Parietal lobe (tissue), 2 donors: ENCODE measurements around the gene TRIML2.

DNA sequence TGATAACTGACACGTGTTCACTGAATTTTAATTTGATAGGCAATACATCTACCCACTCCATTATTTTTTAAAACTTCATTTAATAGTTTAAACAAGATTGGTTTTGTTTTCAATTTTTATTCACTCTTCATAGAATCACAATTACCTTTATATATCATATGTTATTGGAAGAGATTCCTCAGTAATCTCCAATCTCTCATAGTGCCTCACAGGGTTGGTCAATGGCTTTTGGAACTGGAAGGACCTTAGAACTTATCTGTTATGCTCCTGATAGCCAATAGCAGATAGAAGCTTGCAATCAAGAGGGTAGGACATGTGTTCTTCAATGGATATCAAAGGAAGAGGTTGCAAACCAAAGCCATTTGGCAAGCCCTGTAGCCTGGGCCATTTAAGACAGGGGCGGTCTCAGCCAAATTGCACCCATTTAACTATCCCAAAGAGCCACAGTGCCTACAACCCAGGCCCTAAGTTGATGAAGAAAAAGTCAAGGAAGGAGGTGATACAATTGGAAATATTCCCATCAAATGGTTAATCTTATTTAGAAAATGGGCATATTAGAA, 14.8 kb upstream of the KLKB1 start:
- RAMPAGE, long total RNA, result no peak

DNA sequence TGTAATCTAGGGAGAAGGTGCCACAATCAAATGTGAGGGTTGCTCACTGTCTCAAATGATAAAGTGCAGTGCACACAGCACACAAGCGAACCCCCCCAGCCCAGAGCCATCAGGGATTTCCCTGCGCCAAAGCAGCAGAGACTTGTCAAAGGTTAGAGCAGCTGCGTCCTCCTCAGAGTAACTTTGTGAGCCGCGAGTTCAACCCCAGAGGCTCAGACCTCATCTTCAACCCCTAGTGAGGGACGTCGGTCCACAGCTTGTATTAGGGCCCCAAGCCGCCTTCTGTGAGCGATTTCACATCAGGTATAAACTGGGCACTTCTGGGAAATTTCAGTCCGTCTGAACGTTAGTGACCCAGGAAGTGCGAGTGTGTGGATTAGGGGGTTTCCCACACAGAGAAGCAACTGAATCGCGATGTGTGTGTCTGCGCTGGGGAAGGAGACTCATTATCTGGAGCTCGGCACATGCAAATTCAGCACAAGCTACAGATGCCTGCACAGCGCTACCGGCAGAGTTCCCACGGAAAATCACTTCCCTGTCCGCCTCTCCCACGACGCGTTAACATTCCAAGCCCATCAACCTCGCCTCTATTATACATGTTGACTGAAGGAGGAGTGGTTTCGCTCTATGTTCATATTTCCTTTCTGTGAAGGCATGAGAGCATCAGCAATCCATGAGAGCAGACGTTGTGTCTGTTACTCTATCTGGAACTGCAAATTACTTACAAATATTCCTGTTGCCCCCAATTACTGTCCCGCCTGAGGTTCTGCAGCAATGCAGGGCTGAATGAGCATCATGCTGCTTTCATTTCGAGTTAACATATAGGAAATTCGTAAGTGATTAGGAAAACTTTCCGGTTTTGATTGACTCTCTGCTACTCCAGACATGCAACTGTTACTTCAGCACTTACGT, 14.8 kb upstream of the MTNR1A start:
- RAMPAGE, long total RNA, result no peak

GRCh38 chr4:186619965-186621215, 65.0 kb upstream of the MTNR1A start:
- RAMPAGE, long total RNA, result no peak

DNA sequence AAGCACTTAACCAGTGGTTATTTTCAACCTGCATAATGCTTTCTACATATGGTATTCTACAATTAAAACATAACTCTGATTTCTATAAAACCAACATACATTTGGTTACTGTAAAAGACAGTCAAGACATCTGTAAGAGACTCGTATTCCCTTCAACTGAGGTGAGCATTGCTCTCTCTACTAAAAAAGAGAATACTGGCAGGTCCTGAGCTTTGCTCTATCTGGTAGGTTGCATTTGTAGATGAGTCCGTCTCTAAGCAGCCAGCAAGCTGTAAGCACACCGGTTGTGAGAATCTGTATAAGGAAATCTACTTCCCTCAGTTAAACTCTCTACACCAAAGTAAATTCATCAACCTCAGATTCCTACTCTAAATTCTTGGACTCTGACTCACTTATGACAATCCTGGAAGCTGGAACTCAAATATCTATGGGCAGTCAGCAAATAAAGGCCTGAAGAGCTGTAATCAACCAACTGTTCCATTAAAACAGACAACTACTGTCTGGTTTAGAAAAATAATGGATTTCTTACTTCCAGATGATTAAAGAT, 38.0 kb downstream of the FAT1 start:
- RAMPAGE, long total RNA, result no peak

- RAMPAGE, long total RNA, result no peak
Observed at GRCh38 chr4:186934184-186934675, 210.6 kb upstream of the FAT1 start.

DNA sequence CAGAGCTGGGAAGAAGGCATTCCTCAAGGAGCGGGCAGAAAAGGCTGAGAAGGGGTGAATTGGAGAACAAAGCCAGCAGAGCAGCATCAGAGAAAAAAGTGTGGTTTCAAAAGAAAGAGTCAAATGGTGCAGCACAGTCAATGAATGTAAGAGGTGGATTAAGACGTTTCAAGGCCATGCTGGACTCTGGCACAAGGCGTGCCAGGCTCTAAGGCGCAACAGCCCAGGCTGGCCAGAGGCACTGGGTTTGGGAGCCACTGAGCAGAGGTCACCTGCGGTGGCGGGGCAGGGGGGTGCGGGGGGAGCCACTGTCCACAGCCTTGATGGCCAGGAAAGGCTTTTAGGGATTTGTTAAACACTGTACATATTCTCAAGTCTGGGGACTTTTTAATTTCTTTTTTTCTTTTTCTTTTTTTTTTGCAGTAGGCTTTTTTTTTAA, 222.5 kb upstream of the FAT1 start:
- RAMPAGE, long total RNA, result no peak

DNA sequence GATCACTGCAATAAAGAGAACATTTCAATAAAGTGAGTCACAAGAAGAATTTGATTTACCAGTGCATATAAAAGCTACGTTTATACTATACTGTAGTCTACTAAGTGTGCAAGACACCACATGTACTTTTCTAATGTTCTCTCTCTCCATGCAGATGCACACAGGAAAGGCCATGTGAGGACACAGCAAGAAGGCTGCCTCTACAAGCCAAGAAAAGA, 583.5 kb upstream of the FAT1 start:
- RAMPAGE, long total RNA, result no peak

- RAMPAGE, long total RNA, result no peak
Observed at GRCh38 chr4:187672573-187672860, 323.1 kb upstream of the ZFP42 start.

DNA sequence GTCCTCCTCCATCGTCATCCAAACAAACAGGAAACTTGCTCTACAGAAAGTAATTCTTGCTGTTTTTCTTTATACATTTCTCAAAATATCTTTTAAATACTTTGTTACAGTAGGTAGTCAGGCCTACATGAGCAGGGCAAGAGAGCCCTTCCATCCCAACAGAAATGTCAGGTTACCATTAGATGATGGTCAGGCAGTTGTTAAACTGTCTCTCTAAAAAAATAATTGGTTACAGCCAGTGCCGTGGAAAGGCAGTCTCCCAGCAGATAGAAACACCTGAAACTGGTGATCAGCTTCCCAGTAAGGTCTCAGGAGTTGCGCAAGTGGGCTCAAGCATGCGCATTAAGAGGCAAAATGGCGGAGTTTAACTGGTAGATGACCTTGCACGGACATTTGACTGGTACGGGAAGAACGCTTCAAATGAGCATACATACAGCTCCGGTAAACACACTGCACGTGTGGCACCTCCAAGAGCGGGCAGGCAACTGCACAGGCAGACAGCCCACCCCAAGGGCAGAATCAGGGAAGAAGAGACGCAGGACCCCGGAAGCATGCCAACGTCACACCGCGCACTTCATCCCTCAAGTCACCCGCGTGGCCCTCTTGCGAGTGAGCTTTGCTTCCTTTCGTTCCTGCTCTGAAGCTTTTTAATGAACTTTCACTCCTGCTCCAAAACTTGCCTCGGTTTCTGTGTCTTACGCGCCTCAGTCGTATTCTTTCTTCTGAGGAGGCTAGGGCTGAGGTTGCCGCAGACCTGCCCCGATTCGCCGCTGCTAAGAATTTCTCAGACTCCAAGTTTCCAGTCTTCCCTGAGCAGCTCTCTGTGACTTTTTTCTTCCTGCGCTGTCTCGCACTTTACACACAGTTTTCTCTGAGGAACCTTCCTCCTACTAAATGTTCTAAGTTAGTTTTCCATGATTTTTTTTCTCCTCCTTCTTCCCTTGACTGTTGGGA, 180.8 kb upstream of the ZFP42 start:
- RAMPAGE, long total RNA, result no peak

DNA sequence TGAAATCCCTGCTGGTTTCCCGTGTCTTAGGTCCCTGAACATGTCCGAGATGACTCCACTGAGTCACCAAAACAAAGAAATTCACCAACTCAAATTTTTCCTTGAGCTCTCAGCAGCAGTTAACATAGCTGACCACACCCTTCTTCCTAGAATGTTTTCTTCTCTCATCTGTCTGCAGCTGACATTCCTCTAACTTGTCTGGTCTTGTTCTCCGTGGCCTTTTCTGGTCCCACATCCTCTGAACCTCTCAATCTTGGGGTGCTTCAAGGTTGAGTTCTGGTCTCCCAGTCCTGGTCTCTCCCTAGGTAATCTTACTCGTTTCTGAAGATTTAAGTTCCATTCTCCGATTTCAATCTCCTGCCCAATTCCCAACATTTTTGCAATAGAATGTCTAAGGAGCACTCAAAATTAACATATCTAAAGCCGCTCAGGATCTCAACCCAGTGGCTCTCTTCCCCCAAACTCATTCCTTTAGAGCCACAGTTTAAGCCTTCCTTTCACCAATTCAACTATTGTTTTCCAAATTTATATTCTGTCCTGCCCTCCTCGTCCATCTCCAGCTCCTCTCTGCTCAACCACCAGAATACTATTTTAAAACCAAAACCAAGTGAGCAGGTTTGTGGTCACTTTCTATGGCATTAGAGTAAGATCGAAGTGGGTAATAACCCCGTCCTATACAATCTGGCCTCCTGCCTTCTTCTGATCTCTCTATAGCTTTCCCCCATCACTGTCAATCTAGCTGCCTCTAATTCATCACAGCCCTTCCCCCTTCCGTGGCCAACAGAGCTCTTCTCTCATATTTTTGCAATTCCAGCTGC, 1.3 kb downstream of the TRIML2 start:
- RAMPAGE, long total RNA, result no peak

DNA sequence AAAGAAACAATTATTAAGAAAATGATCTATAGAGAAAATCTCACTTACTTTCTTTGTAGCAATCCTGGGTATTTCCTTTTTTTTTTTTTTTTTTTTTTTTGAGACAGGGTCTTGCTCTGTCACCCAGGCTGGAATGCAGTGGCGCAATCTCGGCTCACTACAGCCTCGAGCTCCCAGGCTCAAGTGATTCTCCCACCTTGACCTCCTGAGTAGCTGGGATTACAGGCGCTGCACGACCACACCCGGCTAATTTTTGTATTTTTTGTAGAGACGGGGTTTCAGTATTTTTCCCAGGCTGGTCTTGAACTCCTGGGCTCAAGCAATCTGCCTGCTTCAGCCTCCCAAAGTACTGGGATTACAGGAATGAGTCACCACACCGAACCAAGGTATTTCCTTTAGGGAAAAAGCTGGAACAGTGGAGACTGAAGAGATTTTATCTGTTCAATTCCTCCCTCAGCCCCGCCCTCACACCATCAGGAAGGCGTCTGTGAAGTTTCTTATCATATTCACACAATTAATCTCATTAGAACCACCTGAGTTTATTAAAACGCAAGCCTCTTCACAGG, at the start of gene TRIML2:
Gene TRIML2, minus strand, starts transcription at position 409 of the 566 bp plus-strand sequence.
- RAMPAGE, long total RNA, result no peak

DNA sequence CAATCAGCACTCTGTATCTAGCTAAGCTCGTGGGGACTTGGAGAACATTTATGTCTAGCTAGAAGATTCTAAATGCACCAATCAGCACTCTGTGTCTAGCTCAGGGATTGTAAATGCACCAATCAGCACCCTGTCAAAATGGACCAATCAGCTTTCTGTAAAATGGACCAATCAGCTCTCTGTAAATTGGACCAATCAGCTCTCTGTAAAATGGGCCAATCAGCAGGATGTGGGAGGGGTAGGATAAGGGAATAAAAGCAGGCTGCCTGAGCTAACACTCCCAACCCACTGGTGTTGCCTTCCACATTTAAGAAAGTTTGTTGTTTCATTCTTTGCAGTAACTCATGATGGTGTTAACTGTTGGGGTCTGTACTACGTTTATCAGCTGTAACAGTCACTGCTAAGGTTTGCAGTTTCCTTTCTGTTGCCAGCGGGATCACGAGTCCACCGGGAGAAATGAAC, 40.3 kb downstream of the TRIML1 start:
- RAMPAGE, long total RNA, result no peak

DNA sequence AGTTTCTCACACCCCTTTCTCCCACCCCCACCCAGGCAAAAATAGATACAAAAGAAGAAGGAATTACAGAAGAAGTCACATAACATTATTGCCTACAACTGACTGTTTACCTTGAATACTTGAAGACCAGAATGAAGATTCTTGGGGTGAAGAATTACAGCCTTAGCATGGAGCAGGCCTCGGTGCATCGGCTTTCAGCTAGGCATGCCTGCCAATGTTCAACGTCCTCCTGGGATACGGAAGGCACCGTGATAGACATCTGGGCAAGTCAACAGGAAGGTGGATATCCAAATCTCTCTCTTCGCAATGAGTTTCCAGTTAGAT, 316.0 kb downstream of the TRIML1 start:
- RAMPAGE, long total RNA, result no peak

DNA sequence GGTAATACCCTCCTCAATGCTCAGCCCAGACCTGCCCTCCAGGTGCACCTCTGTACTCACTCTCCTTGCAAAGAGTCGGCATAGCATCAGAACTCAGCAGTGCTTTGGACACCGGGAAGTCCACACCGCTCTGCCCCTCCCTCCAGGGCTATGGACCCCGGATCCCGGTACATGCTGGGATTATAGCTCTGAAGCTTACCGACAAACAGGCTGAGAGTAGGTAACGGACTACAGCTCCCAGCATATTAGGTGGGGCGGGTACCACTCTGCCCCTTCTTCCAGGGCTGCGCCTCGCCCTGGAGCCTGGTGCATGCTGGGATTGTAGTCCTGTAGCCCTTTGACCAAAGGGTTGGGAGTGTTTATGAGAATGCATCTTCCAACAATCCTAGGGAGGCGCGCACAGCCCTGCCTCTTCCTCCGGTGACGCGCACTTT, 22.3 kb upstream of the FRG2 start:
- RAMPAGE, long total RNA, result no peak